Measurements from ENCODE around the genes HSD3B1, HMGCS2, FAM72C and HJV.

DNA sequence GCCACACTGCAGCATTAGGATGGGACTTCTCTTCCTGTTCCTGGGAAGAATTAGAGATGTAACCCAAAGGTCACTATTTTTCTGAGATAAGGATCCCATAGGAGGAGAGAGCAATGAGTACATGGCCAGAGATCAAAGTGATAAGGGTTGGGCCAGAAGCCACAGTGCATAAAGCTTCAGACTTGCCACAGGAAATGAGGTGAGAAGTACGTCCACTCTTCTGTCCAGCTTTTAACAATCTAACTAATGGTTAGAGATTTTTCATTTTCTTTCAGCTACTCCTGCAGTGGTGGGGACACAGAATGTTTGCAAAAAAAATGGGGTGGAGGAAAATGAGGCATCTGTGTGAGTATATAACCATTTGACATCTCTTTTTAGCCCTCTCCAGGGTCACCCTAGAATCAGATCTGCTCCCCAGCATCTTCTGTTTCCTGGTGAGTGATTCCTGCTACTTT lies at the start of gene HSD3B1:
Gene HSD3B1 (plus strand): TSS at position 197 of the 455 bp plus-strand sequence.
- RRBS: no CpG with 5 or more reads among the region's 1 CpG

GRCh38 chr1:119768618-119769215 lies at the start of gene HMGCS2:
HMGCS2 (minus strand) TSS chr1:119768905.
- RRBS: no CpG with 5 or more reads among the region's 9 CpGs

DNA sequence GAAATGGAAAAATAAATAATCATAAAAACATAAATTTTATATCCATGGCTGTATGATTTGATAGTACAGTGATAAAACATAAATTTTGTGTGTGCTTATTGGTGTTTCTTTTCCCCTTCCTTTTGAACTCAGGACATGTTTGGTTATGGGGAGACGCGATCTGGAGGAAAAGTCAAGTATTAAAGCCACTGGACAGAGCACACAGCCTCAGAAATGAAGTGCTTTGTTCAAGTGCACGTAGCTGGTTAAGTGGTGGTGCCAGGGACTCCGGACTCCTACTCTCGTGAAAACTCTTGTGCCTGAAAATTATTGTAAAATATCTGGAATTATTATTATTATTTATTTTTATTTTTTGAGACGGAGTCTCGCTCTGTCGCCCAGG lies 9.7 kb upstream of the HMGCS2 start:
- RRBS: no CpG with 5 or more reads among the region's 8 CpGs

DNA sequence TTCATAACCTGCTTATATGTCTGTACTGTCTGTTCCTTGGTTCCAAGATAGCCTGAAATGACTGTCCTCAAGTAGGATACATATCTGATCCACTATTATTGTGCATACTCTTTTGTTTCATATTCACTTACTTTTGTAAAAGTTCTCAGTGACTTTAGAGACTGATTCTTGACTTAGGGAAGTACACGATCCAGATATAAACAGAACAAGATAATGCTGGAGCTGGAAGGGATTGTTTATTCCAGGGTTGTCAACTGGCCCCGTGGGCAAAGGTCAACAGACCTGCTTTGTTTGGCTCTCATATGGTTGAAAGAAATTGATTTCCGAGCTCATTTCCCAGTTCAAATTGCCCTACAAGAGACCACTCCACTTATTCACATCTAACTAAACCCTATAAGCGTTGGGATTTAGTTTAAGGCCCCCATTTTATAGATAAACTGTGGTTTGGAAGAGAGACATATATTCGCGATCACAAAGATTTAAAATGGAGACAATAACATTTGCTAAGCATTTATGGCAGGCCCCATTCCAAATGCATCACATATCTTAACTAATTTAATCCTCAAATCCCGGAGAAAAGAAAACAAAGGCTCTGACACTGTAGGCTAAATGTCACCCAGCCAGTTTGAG lies 20.8 kb downstream of the REG4 start:
- RRBS: no CpG with 5 or more reads among the region's 7 CpGs

DNA sequence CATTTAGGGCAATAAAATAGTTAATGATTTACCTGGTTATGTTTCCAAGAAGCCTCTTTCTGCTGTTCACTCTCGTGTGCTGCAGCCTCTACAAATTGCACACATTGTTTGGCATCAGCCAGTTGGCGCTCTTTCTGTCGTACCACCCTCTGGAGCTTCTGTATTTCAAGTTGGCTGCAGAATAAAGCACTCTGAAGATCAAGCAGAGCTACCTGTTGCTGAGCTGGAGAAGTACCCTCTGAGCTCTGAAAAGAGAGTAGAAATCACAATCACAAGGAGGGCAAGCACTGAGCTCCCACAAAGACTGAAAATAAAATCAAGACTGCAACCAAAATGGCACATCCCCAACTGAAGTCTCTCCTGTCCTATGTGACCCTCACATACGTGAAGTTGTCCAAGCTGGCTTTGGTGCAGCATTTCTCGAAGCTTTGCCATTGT lies 133.4 kb downstream of the NBPF8 start:
- RRBS: no CpG with 5 or more reads among the region's 5 CpGs

DNA sequence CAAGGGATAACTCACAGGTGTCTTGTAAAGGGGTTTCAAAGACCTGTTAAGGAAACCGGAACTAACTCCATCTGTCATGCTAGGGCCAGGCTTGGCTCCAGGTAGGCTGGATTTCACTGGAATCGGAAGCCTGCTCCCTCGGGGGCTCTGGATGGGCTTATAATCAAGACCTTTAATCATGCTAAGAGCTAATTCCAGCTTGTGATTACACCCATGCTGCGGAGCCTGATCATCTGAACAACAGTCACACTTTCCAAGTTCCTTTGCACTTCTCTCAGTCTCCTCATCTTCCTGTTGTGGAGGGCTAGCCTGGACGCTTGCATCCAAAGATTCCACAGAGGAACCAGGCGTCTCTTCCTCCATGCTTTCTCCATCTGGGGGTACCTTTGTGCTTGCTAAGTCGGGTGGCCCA lies 142.3 kb downstream of the NBPF8 start:
- RRBS: no CpG with 5 or more reads among the region's 7 CpGs

DNA sequence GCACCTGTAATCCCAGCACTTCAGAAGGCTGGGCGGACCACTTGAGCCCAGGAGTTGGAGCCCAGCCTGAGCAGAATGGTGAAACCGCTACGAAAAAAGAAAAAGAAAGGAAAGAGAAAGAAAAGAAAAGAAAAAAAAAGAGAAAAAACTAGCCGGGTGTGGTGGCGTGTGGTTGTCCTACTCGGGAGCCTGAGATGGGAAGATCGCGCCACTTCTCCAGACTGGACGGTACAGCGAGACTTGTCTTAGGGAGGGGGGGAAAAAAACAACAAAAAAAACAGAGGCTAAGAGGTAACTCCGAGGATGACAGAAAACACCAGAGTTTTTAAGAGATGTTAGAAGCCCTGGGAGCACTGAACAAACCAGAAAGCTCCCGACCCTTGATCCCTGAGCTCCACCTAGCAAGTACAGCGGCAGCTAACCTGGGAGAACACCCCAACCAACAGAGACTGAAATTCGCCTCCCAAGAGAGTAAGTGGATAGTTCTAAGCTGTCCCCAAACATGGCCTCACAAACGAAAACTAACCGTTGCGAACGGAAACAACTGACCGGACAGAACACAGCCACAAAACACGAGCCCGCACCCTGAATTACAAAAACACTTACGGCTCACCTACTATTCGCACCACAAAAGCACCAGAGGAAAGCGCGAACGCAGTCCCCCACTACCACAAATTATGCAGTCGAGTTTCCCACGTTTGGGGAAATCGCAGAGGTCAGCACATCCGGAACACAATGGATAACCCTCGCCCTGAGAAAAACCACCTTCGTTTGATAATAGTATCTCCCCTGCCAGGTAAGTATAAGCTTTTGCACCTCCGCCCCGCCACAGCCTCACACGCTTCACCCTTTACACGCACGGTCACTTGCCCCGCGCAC lies 39.1 kb upstream of the PPIAL4A start:
- RRBS: no CpG with 5 or more reads among the region's 39 CpGs

- RRBS: no CpG with 5 or more reads among the region's 38 CpGs
These were observed 132.8 kb downstream of the FAM72B start for GRCh38 chr1:121051213-121051920.

DNA sequence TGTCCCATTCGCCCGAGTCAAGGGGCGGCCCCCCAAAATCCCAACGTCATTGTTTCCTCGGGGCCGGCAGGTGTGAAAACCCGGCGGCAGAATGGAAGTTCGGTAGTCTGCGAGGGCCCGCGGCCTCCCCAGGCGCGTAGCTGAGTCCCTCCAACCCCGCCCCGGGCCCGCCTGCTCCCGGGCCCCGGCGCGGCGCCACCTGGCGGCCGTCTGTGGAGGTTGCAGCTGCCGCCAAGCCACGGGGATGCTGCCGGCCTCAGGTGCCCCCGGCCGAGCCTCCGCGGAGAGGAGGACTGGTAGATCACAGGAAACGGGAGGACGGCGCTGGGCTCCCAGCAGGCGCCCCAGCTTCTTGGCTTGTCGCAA lies 20.9 kb downstream of the H3-7 start:
- RRBS: no CpG with 5 or more reads among the region's 36 CpGs

DNA sequence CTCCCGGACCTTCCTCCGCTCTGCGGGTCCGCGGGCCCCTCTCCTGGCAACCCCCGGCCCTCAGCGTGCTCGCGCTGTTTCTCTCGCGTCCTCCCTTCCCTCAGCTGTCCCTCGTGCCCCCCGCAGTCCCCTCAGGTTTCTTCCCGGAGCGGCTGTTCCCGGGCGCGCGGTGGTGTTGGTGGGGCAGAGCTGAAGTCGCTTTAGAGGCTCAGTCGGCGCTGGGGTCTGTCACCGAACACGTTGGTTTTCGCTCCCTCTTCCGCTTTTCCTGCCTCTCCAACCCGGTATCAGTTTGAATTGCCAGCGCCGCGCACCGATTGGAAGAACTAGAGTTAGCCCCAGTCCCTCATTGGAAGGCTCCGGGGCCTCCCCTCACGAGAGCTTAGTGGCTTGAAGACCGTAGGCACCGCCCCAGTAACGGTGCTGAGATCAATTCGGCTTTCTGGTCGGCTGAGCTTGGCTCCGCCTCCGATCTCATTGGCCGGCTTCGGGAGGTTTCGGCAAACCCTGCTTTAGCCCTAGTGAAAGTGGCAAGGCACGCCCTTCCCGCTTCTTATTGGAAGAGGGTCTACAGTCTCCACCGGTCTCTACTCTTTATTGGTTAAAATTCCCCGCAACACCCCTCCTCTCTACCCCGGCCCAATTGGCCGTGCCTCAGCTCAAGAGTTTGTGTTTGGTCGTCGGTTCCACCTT lies at the start of gene FAM72C:
Gene FAM72C (minus strand): TSS at position 270 of the 693 bp plus-strand sequence.
- RRBS: no CpG with 5 or more reads among the region's 51 CpGs

DNA sequence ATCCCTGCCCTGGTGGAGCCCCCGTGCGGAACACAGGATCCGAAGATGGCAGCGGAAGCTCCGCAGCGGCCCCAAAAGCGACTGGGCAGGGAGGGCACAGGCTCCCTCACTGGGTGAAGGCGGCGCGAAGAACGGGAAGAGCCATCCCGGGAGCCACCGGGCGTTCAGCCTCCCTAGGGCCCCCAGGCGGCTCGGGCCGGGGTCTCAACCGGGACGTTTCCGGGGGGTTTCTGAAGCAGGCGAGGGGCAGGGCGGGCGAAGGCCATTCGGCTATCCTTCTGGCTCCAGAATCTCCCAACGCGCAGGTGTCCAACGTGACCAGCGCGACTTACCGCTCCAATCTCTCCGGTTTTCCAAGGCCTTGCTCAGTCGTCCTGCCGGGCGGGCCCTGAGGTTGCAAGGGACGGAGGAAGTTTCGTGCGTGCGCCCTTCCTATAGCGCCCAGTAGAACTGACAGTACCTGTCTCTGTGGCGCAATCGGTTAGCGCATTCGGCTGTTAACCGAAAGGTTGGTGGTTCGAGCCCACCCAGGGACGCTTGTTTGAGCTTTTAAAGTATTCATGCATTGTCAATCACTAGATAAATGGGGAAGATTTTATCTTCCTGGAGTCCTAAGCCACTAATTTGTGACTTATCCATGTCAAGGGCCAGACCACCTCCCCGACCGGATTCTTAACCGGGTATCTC lies 42.5 kb downstream of the NBPF15 start:
- RRBS: no CpG with 5 or more reads among the region's 49 CpGs

- RRBS: no CpG with 5 or more reads among the region's 28 CpGs
These were observed 72.4 kb downstream of the PPIAL4D start for GRCh38 chr1:145169375-145170082.

GRCh38 chr1:145215711-145216251 lies 26.2 kb downstream of the PPIAL4D start:
- RRBS: 1% methylated on average over 6 of the region's 44 CpGs

GRCh38 chr1:145476046-145476389 lies 50.6 kb upstream of the NBPF20 start:
- RRBS: no CpG with 5 or more reads among the region's 21 CpGs

GRCh38 chr1:145706214-145706751 lies 885 bp downstream of the PDZK1 start:
- RRBS: no CpG with 5 or more reads among the region's 2 CpGs

GRCh38 chr1:145711061-145712006 lies 4.2 kb upstream of the PDZK1 start:
- RRBS: no CpG with 5 or more reads among the region's 4 CpGs

DNA sequence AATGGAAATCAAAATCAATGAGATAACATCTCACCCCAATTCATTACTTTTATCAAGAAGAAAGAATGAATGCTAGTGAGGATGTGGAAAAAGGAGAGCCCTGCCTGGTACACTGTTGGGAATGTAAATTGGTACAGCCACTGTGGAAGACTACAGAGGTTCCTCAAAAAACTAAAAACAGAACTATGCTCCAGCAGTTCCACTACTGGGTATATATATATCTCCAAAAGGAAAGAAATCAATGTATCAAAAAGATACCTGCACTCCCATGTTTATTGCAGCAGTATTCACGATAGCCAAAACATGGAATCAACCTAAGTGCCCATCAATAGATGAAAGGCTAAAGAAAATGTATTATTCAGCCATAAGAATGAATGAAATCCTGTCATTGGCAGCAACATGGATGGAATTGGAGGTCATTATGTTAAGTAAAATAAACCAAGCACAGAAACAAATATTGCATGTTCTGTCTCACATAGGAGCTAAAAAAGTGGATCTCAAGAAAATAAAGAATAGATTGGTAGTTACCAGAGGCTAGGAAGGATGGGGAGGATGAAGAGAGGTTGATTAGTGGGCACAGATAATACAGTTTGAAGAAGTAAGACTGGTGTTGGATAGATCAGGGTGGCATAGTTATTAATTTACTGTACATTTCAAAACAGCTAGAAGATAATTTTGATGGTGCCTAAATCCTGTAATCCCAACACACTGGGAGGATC lies 1.3 kb upstream of the NUDT17 start:
- RRBS: no CpG with 5 or more reads among the region's 1 CpG

DNA sequence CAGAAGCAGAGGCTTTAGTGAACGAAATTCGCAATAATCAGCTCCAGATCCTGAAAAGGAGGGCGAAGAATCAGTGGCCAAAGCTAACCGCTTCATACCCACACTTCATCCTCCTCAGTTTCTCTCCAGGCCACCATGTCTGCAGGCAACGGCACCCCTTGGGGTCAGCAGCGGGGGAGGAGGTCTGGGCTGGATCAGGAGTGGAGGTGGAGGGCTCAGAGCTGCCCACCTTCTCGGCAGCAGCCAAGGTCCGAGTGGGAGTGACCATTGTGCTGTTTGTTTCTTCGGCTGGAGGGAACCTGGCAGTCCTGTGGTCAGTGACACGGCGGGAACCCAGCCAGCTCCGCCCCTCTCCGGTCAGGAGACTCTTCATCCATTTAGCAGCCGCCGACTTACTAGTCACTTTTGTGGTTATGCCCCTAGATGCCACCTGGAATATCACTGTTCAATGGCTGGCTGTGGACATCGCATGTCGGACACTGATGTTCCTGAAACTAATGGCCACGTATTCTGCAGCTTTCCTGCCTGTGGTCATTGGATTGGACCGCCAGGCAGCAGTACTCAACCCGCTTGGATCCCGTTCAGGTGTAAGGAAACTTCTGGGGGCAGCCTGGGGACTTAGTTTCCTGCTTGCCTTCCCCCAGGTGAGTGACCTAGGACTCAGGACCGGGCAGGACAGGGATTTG lies 883 bp upstream of the PEX11B start:
- RRBS: 0% methylated on average over 1 of the region's 22 CpGs

- RRBS: no CpG with 5 or more reads among the region's 9 CpGs
These were observed 15.2 kb downstream of the LIX1L start for GRCh38 chr1:145942453-145943165.

- RRBS: no CpG with 5 or more reads among the region's 4 CpGs
These were observed at the start of gene HJV for GRCh38 chr1:146021576-146022228. HJV (minus strand) TSS chr1:146021735.